Tongue (tissue), 2 donors: ENCODE measurements around a stretch of chr1.

- RAMPAGE, long total RNA: no peak
These were observed 167.2 kb upstream of the HMCN1 start for GRCh38 chr1:185566912-185567486.

DNA sequence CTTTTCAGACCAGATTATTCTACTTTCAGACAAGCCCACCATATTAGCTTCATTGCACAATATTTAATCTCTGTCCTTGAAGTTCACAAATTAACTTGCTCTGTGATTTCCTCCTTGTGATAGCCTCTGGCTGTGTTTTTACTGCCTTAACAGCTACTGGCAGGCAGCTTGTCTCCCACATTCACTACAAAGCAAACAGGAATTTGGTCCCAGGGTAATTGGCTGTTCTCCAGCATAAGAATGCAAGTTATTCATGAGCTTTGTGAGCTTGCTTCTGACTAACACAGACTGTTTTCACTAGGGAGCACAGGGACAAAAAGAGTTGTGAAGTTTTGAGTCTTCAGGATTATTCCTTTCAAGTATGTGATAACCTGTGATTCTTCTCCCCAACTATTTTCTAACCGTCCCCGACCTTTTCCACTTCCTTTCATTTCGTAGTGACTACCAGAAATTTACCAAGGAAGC is 87.9 kb upstream of the HMCN1 start:
- RAMPAGE, long total RNA: no peak

GRCh38 chr1:185734770-185735348 is 668 bp downstream of the HMCN1 start:
- RAMPAGE, long total RNA: no peak

DNA sequence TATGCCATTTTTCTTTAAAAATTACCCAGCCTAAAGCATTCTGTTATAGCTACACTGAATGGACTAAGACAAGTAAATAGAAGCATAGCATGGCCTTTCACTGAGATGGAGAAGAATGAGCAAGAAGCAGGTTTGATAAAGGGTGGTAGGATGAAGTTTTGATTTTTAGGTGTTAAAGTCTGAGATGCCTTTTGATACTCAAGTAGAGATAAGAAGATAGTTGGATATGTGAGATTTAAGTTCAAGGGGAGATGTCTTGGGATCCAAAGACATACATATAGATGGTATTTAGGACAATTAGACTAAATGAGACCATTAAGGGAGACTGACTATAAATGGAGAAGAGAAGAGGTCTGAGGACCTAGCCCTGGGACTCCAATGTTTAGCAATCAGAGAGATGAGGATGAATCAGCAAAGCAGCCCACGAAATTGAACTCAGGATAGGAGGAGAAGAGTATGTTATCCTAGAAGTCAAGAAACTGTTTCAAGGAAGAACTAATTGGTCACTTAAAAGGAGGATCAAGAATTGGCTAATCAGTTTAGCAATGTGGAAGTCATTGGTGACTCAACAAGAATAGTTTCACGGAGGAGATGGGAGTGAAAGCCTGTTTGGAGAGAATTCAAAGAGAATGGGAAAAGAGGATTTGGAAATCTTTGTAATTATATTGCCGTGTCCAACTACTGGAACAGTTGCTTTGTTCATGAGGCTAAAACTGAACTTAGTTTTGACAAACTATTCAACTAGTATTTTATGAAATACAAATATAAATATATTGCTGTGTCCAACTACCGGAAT is 7.2 kb downstream of the HMCN1 start:
- RAMPAGE, long total RNA: no peak

DNA sequence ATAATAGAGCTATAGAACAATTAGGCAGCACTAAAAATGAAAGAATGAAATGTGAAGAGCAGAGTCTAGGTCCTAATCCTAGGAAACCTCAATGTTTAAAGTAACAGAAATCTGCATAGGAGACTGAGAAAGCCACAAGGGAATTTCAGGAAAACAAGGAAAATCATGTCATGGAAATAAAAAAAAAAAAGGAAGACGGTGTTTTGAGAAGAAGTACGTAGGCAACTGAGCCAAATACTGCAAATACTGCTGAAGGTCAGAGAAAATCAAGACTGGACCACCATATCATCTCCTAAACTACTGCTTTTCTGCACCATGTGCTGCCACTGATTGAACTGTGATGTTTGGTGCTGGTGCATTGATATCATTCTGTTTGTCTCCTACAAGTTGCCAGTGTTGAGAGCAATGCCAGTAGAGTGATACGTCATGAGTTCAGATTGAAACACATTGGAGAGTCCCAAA is 632.2 kb downstream of the PLA2G4A start:
- RAMPAGE, long total RNA: no peak

DNA sequence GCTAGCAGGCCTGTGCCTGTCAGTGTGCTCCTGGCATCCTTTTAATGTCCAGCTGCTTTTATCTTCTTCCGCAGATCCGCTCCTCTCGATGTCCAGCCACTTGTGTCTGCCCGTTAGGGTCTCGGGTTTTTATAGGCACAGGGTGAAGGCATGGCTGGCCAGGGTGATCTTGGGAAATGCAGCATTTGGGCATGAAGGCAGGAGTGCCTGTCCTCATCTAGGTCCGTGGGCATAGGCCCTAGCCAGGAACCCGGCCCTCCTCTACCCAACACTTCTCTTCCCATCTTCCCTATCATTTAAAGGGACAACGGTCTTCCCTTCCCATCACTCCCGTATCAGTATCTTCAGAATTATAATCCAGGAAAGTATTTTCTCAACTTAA is 715.1 kb downstream of the BRINP3 start:
- RAMPAGE, long total RNA: no peak

DNA sequence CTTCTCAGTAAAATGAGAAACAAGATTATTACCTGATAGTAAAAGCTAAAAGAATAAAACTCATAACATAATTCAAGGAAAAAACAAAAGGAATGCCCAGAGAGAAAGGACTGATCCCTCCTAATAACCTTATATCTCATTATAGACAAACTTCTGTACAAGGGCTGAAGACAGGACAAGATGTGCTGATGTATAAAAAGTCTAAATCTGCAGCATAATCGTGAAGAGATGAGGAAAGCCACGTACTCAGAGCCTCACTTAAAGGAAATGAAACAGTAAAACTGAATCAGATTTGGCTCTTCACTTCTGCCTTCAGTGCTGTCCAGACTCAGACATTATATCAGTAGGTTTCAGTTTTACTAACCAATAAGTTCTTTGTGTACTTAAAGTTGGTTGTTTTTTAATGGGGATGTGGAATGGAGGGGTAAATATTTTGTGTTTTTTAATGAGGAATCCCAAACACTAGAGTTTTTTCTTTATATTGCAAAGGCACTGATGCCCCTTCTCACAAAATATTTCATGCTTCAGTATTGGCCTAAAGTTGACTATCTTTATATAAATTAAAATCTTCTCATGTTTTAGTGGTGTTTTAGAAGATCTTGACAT is 45.3 kb upstream of the RGS1 start:
- RAMPAGE, long total RNA: no peak

GRCh38 chr1:192539608-192540128 is 35.9 kb upstream of the RGS1 start:
- RAMPAGE, long total RNA: no peak

- RAMPAGE, long total RNA: no peak
These were observed 4.7 kb downstream of the RGS1 start for GRCh38 chr1:192580210-192580735.

DNA sequence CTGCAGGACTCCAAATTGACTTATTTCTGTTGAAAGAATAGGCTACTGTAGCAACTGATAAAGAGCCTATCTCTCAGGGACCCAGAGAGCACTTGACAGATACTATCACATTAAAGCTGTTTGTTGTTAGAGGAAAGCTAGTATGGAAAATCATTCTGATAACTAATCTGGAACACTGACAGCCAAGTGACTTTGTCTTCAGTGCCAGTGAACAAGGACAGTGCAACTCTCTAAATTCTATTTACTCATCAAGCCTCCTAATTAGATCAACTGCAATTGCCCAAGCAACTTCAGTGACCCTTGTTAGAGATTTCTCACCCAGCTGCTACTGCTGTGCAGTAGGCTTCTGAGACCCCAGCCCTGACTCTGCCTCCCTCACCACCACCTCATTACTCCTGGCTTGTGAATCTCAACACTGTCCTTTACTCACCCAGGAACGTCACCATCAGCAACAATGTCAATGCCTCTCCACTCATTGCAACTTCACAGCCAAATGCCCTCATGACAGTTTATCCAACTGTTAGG is 7.4 kb upstream of the RGS13 start:
- RAMPAGE, long total RNA: no peak

- RAMPAGE, long total RNA: no peak
These were observed 588 bp upstream of the RGS2 start for GRCh38 chr1:192807937-192808964.

DNA sequence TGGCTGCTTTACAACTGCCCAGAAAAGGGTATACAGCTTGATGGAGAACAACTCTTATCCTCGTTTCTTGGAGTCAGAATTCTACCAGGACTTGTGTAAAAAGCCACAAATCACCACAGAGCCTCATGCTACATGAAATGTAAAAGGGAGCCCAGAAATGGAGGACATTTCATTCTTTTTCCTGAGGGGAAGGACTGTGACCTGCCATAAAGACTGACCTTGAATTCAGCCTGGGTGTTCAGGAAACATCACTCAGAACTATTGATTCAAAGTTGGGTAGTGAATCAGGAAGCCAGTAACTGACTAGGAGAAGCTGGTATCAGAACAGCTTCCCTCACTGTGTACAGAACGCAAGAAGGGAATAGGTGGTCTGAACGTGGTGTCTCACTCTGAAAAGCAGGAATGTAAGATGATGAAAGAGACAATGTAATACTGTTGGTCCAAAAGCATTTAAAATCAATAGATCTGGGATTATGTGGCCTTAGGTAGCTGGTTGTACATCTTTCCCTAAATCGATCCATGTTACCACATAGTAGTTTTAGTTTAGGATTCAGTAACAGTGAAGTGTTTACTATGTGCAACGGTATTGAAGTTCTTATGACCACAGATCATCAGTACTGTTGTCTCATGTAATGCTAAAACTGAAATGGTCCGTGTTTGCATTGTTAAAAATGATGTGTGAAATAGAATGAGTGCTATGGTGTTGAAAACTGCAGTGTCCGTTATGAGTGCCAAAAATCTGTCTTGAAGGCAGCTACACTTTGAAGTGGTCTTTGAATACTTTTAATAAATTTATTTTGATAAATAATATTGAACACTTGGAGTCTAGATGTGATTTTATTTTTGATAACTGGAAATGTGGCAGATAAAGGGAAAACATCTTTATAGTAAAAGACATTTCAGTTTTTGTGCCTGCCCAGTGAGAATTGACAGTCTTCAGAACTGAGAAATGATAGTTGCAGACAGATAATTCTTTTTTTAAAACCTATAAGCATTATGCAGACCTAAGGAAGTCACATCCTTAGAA is 2.9 kb downstream of the RGS2 start:
- RAMPAGE, long total RNA: no peak

DNA sequence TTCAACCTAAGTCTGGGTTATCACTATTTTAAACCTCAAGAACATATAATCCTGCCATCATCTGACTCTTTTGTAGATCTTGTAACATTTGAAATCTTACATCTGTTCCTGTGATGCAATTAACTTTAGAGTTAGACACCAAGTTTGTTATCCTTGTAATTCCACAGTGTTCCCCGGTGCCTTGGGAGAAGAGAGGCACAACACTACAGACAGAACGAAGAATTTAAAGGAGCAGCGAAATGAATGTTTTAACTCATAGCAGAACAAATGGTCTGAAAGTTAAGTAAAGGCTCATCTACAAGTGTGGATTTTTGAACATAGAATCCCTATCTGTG is 116.0 kb downstream of the UCHL5 start:
- RAMPAGE, long total RNA: no peak

DNA sequence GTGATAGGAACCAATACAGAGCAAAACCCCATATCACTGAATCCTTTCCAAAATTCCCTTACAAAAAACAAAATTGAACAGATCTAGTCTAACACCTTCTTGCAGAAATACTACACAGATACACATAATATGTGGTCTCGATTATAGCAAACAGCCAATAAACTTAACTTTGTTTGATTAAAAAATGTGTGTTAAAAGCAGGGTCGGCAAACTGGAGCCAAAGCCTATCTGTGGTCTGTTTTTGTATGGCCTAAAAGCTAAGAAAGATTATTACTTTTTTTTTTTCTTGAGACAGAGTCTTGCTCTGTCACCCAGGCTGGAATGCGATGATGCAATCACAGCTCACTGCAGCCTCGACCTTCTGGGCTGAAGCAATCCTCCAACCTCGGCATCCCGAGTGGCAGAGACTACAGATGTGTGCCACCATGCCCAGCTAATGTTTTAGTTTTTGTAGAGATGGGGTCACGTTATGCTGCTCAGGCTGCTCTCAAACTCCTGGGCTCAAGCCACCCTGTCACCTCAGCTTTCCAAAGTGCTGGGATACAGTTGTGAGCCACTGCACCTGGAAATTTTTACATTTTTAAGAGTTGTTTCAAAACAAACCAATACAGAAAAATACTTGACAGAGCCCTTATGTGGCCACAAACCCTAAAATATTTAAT is 6.4 kb upstream of the GLRX2 start:
- RAMPAGE, long total RNA: no peak

GRCh38 chr1:193461590-193462156 is 275.3 kb upstream of the B3GALT2 start:
- RAMPAGE, long total RNA: no peak

DNA sequence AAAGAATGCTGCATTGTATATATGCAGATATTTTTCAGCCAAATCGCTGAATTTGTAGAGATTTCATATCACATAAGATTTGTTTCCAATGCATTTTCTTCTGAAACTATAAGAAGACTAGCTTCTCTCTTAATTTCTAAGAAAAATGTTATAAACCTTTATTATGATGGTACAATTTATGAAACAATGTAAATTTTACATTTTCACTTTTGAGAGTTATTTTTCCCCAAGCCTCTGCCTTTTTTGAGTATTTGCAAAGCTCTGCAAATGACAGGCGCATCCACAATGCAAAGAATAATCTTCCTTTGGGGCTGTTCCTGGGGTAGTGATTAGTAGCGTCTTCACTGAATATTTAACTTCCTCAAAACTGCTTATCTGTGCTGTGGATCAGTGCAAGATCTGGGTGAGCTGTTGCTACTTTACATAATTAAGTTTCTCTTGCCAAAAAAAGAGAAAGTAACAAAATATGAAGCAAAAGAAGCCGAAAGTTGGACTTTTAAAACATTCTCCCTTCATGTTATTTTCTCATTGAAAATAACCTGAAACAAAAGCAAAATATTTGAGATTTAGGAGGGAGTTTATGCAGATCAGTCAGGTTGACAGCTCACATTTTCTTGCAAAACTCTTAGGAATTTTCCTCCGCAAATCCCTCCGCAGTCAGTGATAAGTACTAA is 276.2 kb upstream of the B3GALT2 start:
- RAMPAGE, long total RNA: no peak

DNA sequence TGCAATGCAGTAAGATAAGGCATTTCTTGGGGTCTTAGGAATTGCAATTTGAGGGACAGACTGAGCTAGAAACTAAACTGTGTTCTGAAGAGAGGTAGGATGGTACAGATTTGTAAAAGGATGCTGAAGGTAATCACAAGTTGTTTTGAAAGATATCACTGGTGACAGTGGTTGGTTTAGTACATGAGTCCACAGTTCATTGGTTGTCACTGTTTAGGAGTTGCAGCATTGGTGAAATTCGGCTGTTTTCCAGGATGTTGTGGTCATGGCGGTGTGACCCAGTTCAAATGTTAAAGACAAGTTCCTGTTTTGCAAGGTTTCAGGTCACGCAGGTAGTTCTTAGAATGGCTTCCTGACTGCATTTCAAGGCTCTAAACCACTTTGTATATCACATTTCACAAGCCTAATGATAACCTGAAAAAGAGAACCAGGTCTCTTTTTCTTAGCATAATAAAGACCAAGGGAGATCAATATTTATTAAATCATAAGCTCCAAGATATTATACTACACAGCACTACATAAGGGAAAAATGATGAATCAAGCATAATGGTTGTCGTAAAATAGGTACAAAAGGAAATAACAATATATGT is 292.9 kb upstream of the B3GALT2 start:
- RAMPAGE, long total RNA: no peak

- RAMPAGE, long total RNA: no peak
These were observed 1361.4 kb upstream of the B3GALT2 start for GRCh38 chr1:194547881-194548226.

- RAMPAGE, long total RNA: no peak
These were observed 1636.6 kb upstream of the B3GALT2 start for GRCh38 chr1:194823001-194823394.

DNA sequence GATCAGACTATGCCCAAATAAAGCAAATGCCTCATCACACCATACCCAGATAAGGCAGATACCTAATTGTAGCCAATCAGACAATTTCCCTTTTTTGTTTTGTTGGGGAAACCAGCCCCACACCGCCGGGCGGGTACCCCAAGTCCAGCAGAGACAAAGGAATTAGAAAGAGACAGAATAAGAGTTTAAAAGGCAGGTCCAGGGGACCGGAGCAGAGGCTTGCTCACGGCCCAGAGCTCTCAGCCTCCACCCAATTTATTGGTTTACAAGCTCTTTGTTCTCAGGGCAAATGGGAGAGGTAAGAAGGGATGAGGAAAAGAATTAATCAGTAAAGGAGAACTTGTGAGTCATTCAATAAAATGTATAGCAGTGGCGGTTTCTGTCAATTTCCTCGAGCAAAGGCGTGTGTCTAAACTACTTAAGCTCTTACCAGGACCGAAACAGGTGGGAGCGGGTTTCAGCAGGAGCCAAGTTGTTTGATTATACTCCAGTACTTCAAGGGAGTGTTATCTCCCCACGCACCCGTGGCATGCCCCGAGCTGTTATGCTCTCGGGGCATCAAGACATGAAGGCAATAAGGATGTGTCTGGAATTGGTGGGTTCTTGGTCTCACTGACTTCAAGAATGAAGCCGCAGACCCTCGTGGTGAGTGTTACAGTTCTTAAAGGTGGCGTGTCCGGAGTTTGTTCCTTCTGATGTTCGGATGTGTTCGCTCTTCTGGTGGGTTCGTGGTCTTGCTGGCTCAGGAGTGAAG is 886.7 kb downstream of the KCNT2 start:
- RAMPAGE, long total RNA: no peak